Gallbladder (tissue), 1 donor: ENCODE measurements around the genes HPGD and RWDD4.

DNA sequence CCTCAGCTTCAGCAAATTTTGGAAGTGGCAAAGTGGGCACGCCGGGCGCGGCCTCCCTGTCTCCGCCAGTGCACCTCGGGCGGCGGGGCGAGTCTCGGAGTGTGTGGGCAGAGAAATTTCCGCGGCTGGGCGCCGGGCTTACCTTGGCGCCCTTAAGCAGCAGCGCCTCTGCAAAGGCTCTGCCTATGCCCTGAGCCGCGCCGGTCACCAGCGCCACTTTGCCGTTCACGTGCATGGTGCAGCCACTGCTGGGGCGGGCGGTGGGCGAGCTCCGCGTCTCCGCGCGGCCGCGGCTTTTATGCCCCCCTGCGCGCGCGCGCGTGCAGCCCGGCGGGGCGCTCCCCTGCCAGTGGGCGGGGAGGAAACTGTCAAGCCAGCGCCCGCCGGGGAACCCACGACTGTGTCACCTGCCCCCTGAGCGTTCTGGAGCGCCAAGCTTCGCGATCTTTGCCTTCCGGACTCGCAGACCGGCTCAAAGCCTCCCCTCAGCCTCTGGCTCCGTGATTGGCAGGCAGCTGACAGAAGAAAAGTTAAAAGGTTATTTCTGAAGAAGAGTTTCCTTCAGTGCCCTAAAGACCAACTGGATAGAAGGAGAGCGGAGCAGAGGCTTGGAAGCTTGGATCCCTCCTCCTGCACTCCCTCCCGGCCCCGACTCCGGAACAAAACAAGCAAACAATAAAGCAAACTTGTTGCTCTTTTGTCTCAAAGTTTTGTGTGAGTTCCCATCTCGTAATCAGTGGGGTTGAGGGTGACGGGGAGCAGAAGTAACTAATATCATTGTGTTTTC lies at the start of gene HPGD:
HPGD (minus strand) TSS at position 272 of the 787 bp plus-strand sequence.
- PRO-cap, result bidirectional peak, plus-strand start at position 434 of the sequence, minus-strand start at position 425 of the sequence

DNA sequence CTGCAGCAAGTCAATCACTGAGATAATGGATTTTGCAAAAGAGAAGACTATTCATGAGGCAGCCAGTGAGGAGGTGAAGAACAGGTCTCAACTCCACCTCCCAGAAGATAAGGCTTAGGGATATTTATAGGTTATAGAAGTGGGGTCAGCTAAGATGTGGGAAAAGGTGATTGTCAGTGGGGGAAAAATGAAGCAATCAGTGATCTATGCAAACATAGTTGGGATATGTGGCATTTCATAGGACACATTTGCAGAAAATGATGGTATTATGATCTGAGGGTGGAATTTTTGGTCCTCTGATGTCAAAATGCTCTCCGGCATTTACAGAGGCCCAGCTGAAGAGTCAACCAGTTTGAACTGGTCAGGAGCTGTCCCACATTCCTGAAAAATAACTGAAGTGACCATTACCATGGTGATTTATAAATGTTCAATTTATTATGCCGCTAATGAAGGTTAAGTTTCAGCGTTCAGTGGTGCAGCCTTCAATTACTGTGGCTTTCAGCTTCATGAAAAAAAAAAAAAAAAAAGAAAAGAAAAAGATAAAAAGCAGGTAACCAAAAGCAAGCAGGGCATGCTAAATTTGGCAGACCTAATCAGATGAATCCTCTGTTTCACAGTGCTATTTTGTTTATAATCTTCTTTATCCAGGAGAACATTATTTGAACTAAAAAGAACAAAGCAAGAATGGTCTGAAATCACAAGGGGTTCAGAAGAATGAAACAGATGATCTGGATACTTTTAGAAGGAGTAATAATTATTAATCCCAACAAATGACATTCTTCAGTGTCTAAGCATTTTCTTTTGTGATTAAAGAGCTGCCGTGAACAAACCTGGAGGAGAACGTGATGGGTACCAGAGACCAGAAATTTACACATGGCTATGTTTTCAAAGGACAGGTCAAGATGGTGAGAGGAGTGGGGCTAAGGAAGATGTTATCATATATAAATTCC lies 12.4 kb upstream of the HPGD start:
- PRO-cap, result no peak

DNA sequence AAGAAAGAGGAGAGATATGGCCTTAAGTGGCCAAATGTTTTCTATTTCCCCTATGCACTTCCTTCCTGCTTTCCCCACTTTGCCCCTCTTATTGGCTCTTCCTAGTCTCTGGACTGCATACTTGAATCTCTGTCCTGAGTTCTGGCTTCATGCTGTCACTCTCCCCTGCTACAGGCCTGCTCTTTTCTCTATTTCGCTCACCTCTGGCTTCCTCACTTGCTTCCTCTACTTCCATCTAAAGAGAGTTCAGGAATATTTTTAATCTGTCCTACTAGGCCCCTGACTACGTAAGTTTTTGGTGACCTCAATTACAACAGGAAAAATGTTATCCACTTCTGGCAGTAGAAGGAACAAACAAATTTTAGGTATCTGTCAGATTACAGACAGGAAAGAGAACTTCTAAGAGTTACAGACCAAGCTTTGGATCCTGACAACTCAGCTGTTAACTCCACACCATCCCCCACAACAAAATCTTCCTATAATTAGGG lies 65.7 kb upstream of the WDR17 start:
- PRO-cap, result no peak

DNA sequence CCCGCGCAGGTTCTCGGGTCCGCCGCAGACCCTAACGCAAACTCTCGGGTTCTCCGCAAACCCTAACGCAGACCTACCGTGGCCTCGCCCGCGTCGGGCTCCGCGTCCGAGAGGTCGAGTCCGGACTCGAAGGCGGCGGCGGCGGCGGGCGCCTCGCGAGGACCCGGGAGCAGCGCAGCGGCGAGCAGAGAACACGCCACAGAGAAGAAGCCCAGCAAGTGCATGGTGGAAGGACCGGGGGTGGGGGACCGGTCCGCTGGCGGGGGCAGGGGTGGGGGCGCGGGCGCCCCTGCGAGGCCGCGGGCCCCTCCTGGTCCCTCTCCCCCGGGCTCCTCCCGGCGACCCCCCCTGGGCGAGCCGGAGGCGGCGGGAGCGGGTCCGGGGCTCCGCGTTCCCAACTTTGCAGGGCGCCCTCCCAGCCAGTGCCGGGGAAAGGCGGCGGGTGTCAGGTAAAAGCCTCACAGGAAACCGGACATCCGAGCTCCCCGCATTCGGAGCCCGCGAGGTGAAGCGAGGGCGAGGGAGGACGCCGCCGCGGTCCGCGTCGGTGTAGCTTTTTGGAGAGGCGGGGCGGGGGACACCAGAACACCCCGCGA lies 536 bp downstream of the VEGFC start:
- PRO-cap, result bidirectional peak, plus-strand start at position 490 of the sequence, minus-strand start at position 424 of the sequence; bidirectional peak, plus-strand start outside the sequence, minus-strand start at position 559 of the sequence

GRCh38 chr4:177445533-177445860 lies 3.3 kb upstream of the AGA start:
- PRO-cap, result no peak

- PRO-cap, result no peak
Measured at GRCh38 chr4:178037852-178038198, 595.6 kb upstream of the AGA start.

GRCh38 chr4:180059531-180060039 lies 2183.6 kb upstream of the TENM3 start:
- PRO-cap, result no peak

DNA sequence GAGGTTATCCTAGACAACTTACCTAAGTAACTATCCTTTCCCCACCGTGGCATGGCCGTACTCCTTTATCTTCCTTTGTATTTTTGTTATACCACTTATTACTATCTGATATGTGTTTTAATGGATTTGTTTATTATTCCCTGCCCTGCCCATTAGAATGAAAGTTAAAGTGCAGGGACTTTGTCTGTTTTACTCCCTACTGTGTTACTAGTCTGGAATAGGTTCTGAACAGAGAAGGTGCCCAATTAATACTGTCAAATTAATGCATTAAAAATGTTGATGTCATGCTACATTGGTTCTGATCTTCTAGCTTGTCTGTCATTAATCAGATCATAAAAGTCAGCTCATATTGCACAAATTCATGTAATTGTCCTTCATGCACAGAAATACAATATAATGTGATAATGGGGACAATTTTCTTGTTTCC lies 1839.8 kb upstream of the TENM3 start:
- PRO-cap, result no peak

- PRO-cap, result no peak
Measured at GRCh38 chr4:182897904-182898661, 19.1 kb downstream of the DCTD start.

DNA sequence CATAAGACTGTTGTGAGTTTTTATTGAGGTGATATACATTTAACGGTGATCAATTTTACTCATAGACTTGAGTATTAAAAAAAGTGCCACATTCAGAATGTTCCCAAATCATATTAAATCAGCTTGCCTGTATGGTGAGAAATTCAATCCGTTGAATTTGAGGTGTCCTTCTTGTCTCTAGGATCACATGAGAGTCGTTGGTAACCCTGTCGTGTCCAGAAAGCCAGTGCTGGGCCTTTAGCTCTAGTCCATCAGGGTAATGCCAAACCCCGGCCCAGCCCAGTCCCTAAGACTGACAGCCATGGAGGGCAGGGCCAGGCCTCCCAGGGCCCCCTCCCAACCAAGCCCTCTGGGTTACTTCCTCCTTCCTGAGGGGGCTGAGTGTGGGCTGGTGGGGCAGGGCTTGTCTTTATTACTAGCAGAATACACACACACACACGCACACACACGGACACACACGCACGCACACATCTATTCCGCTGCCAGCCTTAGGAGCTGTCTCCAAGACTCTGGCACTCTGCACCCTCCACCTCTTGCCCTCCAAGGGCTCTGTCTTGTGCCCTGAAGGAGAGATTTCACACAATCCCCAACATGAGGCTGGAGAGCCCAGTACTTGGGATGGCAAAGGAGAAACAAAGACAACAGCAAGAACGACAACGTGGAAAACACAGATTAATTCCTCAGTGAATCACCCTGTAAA lies 35.7 kb upstream of the CDKN2AIP start:
- PRO-cap, result bidirectional peak, plus-strand start at position 474 of the sequence, minus-strand start at position 228 of the sequence

DNA sequence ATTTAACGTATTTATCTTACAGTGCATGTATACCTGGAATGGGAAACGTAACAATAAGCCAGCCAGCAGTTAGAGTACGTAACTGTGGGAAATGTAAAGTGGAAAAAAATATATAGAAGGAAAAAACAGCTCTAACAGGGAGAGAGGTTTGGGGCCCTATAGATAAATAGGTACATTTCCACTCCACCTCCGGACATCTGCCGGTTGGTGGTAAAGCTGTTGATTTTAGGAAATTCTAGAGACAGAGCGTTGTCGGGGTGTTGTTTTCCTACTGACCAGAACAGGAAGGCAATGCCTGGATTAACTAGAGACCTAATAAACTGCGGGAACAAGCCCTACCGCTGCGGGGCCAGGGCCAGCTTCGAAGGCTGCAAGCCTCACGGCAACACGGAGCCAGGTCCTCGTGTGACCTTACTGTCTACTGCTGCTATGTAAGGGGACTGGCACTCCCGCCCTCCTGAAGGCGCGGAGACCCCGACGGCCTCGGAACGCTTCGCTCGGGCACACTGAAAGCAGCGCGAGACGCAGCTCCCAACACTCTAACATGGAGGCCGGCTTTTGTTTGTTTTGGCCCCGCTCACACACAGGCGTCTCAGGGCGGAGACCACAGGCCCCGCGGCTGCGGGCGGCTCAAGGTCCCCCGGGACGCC lies 716 bp upstream of the CDKN2AIP start:
- PRO-cap, result no peak

DNA sequence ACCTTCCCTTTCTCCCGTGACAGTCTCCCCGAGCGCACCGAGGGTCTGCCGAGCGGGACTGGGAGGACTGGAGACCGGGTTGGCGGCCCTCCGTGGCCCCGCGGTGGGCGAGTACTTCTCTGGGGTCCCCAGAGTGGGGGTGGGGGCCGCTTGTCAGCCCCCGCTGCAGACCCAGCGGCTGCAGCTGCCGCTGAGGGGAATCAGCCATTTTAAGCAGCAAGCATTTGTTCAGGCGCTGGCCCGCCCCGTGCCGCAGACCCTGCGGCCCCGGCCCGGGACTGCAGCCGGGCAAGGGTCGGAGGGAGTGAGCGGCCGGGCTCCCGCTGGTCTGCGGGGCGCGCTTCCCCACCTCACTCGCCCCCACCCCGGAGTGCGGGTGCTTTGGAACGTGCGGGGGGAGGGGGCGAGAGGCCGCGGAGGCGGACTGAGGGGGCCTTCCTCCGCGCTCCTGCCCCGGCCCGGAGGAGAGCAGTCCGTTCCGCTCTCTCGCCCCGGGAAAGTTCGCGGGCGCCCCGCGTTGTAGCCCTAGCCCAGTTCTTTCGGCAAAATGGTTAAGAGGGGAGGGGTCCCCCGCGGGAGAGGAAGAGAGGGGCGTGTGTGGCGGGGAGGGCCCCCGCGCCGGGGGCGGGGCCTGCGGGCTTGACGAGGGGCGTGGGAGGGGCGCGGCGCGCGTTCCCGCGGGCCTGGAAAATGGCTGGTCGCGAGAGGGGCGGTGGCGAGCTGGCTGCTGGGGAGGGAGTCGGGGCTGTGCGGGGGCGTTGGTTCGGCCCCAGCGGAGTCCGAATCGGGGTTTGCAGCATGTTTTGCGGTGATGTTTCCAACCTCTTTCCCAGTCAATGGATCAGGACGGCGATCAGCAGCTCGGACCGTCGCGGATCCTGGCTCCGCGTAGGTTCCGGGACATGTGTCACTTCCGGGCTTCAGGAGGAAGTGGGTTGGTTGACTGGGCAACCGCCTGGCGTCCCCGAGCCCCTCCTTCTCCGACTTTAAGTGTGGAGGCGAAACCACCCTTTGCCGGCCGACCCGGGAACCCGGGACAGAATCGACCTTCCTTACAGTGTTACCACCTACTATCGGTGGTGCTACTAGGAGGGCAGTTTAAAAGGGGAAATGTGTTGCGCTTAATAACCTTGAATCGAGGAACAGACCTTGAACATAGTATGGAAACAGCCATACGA lies 962 bp downstream of the ING2 start:
- PRO-cap, result bidirectional peak, plus-strand start at position 680 of the sequence, minus-strand start at position 544 of the sequence; bidirectional peak, plus-strand start at position 1,039 of the sequence, minus-strand start at position 880 of the sequence

DNA sequence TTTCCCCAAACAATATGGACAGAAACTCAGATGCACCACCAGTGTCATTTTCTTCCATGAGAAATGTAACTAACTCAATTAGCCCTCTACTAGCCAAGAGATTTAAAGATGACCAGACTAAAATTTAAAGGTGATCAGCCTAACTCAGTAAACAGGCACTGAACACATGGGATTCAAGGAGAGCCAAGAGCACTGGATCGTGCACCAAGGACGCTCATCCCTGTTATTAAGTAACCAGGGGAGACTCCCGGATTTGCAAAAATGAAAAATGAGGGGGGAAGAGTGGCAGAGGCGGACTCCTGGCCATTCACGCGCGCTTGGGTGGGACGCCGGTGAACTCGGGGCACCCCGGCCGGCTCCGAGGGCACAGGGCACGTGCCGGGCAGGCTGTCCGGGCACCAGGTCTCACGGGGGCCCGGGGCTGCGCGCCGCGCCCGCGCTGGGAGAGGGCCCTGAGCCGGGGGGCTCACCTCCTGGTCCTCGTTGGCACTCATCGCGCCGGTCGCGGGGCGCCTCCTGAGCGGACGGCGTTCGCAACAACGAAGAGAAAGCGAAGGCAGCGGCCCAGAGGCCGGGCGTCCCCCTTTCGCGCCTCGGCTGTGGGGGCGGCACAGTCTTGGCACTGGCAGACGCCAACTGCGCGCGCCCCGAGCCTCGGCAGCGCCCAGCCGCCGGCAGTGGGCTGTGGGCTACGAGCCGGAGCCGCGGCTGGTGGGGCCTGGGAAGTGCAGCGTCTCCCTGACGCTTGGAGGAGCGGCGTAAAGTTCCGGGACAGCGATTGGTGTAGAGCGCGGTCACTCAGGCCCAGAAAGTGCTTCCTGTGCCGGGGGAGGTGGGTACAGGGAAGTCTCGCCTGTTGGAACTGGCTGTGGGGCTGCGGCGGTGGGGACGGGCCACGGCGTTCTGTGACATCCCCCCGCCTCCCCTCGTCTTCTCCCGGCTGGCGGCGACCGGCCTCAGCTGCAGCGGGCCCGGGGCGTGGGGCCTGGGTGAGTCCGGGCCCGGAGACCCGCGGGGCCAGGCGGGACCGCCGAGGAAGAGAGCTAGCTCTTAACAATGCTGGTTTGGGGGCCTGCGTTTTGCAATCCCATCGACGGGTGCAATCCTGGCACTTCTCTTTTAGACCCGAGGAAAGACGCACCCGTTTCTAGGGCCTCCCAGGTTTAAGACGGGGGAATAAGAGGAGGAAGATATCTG lies at the start of gene RWDD4:
RWDD4 (minus strand) TSS at position 727 of the 1,197 bp plus-strand sequence.
- PRO-cap, result bidirectional peak, plus-strand start at position 869 of the sequence, minus-strand start at position 760 of the sequence; unidirectional peak, plus-strand start at position 1,111 of the sequence

- PRO-cap, result no peak
Measured at GRCh38 chr4:183830429-183831072, 74.6 kb upstream of the STOX2 start.

DNA sequence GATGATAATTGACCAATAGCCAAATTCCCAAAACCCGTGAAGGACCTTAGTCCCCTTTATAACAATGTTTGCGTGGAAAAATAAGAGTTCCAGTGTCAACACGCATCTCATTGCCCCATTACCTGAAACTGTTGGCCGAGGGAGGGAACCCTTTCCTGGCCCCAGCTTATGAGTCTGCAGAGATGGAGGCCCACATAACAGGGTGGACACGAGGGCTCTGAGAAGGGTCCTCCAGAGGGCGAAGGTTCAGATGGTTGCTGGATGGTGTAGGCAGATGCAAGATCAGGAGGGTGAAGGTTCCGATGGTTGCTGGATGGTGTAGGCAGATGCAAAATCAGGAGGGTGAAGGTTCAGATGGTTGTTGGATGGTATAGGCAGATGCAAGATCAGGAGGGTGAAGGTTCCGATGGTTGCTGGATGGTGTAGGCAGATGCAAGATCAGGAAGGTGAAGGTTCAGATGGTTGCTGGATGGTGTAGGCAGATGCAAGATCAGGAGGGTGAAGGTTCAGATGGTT lies 19.3 kb upstream of the STOX2 start:
- PRO-cap, result no peak

- PRO-cap, result no peak
Measured at GRCh38 chr4:183897952-183898816, 6.9 kb upstream of the STOX2 start.

GRCh38 chr4:183959616-183960392 lies 54.7 kb downstream of the STOX2 start:
- PRO-cap, result no peak

DNA sequence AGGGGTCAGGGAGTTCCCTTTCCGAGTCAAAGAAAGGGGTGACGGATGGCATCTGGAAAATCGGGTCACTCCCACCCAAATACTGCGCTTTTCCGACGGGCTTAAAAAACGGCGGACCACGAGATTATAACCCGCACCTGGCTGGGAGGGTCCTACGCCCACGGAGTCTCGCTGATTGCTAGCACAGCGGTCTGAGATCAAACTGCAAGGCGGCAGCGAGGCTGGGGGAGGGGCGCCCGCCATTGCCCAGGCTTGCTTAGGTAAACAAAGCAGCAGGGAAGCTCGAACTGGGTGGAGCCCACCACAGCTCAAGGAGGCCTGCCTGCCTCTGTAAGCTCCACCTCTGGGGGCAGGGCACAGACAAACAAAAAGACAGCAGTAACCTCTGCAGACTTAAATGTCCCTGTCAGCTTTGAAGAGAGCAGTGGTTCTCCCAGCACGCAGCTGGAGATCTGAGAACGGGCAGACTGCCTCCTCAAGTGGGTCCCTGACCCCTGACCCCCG lies 9.2 kb downstream of the ENPP6 start:
- PRO-cap, result no peak

DNA sequence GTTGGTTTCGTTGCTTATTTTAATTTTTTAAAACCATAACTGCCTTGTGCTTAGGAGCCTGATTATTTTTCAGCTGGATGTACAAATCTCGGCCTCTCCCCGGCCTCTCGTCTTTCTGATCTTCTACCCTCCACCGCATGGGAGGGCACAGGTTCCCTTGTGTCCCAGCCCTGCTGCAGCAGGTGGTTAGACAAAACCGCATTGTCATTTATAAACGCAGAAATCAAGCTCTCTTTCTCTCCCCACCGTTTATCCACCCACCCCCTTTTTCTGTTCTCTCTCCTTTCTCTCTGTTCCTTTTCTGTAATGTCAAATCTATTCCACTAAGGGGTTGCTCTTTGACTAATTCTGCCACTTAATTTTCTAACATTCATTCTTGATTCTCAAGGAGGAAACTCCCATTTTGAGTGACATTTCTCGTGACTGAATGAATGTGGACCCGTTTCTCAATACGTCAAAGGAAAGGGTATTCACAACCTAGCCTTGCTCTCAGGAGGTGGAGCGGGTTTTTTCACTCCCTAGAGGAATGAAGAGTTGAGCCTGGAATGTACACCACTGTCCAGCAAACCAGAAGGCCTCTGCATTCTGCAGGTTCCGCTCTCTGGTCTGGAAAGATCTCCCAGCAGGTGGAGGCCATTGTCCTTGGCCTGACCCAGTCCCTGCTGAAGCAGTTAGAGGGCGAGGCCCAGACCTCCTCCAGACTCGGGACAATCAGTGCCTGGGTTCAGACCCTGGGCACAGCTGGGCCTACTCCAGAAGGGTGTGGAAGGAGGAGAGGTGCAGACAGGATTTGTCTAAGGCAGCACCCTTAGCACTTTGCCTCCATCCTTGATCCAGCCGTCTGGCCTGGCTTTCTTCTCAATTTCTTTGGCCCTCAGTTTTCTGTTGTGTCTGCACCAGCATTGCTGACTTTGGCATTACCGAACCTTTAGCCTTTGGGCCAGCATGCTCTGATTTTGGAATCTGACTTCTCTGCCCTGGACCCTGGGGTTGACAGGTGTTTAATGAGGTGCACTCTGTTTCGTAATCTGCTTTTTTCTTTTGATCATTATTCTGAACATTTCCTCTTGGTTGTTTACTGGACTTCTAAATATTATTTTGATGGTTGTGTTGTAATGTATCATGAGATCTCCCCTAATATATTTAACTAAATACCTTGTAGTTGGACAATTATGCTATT lies 71.1 kb upstream of the ENPP6 start:
- PRO-cap, result bidirectional peak, plus-strand start at position 755 of the sequence, minus-strand start at position 608 of the sequence

GRCh38 chr4:184333421-184333885 lies 115.8 kb upstream of the ENPP6 start:
- PRO-cap, result no peak